Measurements from ENCODE around the genes KPTN, KDELR1, KCNJ14 and NTN5.

DNA sequence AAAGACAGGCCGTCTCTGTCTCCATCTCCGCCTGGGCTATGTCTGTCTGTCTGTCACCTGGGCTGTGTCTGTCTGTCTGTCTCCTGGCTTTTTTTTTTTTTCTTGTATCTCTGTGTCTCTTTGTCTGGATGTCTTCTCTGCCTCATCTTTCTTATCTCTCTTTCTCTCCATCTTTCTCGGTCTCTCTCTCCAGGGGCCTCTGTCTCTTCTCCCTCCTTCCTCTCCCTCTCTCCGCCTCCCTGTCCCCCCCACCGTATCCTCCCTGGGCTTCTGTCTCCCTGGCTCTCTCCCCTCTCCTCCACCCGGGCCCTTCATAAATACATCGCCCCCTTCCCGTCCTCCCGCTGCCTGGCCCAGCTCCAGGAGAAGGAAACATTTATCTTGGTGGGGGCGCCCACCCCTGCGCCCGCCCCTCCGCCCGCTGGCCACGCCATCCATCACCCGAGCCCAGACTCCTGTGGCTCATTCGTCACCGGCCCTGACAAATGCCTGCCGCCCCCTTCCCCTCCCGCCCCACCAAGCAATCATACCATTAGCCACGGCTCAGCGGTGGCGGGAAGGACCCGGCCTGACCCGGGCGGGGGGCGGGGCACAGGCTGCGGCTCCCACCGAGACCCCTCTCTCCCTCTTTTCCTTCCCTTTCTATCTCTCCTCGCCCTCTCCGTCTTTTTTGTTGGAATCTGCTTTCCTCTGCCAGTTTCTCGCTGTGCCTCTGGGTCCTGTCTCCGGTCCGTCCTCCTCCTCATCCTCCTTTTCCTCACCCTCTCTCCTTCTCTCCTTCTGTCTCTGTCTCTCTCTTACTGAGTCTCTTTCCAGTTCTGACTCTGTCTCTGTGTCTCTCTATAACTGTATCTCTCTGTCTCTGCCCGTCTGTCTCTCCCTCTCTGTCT is 2.6 kb upstream of the MEIS3 start:
- PRO-cap: unidirectional peak, minus-strand start at position 459 of the sequence

GRCh38 chr19:47483446-47484562 is at the start of gene KPTN:
KPTN (minus strand) TSS chr19:47484219.
- PRO-cap: bidirectional peak, plus-strand start at chr19:47484039, minus-strand start at chr19:47483747; bidirectional peak, plus-strand start at chr19:47484404, minus-strand start at chr19:47484219

DNA sequence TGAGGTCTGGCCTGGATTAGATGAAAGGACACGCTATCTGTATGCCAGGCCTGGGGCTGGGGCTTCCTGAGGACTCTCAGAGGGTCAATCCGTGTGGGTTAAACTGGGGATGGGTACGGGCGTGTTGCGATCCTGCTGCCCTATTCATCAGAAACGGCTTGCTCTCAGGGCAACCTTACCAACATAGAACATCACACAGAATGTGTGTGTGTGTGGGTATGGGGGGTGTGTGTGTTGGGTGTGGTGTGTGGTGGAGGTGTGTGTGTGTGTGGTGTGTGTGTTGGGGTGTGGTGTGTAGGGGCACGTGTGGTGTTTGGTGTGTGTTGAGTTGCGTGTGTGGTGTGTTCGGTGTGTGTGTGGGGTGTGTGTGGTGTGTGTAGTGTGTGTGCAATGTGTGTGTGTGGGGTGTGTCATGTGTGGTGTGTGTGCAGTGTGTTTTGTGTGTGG is 5.8 kb upstream of the KPTN start:
- PRO-cap: no peak

DNA sequence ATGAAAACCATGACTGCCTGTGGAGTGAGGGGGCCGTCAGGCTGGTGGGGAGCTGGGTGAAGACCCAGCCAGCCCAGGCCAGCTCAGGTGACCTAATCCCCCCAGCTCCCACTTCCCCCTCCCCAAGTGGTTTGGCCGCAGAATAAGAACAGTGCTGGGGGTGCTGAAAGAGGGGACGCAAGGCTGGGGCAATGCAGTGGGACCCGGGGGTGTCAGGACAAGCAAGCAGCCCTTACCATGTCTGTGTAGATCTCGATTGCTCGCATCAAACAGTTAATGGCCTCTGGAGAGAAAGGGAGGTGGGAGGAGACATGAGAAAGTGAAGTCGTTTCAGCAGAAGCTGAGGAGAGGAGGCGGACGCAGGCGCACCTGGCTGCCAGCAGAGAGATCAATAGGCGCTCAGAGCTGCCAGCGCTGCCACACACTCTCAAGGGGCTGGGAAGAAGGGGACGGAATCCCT is 11.3 kb upstream of the KPTN start:
- PRO-cap: no peak

DNA sequence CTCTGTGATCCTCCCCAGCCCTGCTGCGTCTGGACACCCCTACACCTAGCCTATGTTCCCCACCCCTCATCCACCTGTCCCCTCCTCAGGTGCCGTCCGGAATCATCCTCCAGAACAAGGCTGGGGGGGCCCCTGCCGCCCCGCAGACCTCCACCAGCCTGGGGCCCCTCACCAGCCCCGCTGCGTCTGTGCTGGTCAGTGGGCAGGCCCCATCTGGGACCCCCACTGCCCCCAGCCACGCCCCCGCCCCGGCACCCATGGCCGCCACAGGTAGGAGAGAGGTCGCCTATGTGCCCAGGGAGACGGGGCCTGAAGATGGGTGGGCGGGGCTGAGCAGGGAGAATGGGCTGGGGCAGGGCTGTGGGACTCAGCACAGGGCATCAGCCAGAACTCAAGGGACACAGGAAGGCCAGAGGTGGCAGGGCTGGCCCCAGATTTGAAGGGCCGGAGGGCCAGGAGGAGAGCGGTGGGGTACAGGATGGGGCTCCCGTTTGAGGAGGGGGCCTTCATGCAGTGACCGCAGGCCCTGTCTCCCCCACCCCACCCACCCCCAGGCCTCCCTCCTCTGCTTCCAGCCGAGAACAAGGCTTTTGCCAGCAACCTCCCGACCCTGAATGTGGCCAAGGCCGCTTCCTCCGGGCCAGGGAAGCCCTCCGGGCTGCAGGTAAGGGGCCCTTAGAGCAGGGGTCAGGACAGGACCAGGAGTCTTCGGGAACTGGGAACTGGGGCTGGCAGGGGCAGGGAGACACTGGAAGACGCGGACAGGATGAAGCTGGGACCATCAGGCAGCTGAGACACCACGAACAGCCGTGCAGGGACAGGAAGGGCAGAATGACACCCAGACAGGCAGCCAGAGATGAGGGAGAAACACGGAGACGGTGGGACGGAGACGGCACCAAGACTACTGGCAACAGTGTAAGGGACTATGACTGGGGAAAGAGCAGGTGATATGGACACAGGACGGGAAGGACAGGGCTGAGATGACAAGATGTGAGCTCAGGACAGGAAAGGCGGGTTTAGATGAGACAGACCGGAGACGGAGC is 18.1 kb upstream of the EHD2 start:
- PRO-cap: no peak

DNA sequence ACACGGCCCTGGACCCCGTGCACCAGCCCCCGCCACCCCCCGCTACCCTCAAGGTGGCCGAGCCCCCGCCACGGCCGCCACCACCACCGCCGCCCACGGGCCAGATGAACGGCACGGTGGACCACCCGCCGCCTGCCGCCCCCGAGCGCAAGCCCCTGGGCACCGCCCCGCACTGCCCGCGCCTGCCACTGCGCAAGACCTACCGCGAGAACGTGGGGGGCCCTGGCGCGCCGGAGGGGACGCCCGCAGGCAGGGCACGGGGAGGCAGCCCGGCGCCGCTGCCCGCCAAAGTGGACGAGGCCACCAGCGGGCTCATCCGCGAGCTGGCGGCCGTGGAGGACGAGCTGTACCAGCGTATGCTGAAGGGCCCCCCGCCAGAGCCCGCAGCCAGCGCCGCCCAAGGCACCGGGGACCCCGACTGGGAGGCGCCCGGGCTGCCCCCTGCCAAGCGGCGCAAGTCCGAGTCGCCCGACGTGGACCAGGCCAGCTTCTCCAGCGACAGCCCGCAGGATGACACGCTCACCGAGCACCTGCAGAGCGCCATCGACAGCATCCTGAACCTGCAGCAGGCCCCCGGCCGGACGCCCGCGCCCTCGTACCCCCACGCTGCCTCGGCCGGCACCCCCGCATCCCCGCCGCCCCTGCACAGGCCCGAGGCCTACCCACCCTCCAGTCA is 11.4 kb upstream of the EHD2 start:
- PRO-cap: no peak

DNA sequence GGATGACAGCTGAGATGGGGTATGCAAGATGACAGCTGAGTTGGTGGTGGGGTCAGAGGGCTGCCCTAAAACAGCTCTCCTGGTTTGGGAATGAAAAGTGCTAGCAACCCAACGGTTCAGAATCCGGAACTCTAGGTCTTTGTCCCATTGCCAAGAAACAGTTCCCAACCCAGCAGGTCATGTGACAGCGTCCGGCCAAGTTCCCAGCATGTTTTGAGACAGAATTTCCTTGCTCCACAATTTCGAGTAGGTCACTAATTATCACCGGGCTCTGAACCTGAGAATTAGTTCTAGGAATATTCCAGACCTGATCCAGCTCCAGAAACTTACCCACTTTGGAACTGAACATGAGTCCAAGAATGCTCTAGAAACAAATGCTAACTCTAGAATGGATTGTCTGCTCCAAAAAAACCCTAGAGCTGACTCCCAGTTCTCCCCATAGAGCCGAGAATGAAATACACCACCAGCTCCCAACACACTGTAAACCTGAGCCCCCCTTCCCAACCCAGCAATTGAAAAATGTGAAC is 3.5 kb downstream of the SELENOW start:
- PRO-cap: no peak

GRCh38 chr19:47865188-47865670 is 6.2 kb downstream of the TPRX2 start:
- PRO-cap: no peak

GRCh38 chr19:48031928-48032290 is 12.0 kb downstream of the CABP5 start:
- PRO-cap: no peak

- PRO-cap: no peak
Observed at GRCh38 chr19:48256818-48257213, 1.1 kb upstream of the CARD8 start.

- PRO-cap: unidirectional peak, plus-strand start at chr19:48363254; unidirectional peak, plus-strand start at chr19:48363610; bidirectional peak, plus-strand start at chr19:48363695, minus-strand start at chr19:48363676
Observed at GRCh38 chr19:48362990-48363759, 565 bp downstream of the TMEM143 start.

DNA sequence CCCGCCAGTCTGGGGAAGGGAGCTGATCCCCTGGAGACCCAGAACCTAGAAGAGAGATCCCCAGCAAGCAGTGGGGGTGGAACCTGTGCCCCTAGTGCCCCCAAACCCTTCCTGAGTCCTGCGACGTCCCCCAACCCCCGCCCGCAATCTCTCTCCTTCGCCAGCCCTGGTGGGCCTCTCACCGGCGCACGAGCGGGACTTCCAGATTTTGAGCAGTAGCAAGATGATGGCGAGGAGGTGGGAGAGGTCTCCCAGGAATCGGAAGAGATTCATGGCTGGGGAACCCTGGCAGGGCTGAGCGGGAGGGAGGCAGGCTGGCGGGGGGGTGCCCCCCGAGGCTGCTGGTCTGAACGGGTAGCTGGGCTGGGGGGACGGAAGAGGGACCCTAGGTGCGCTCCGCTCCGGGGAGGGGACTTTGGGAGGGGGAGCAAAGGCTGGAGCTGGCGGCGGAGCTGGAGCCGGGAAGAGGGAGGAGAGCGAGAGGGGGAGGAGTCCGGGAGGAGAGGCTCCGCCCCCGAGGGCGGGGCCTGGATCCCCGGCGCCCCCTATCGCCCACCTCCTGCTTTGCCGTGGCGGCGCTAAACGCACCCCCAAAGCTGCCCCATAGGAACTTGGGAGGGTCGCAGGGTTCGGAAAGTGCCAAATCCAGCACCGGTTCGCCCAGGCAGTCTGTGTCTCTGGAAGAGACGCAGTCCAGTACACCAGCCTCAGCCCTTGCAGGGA is at the start of gene KDELR1:
KDELR1 (minus strand) TSS at position 466 of the 723 bp plus-strand sequence.
- PRO-cap: bidirectional peak, plus-strand start at position 215 of the sequence, minus-strand start at position 210 of the sequence; unidirectional peak, minus-strand start at position 466 of the sequence

- PRO-cap: no peak
Observed at GRCh38 chr19:48452226-48452660, 3.1 kb upstream of the KCNJ14 start.

DNA sequence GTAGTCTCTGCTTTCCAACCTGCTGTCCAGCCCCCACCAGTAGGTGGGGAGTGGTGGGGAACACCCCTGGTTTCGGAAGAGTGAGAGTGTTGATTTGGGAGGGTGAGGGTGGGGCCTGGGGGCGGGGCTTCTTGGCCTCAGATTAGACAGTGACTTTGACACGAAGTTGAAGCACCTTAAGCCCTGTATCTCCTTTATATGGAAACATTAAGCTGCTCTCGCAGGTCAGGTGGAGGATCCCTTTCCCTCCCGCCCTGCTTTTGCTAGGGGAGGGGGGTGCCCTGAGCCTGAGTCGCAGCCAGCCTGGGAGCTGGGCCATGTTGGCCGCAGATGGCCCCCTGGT is at the start of gene KCNJ14:
KCNJ14 (plus strand) TSS at position 290 of the 343 bp plus-strand sequence.
- PRO-cap: no peak

- PRO-cap: no peak
Observed at GRCh38 chr19:48481904-48482750, 13.0 kb downstream of the CYTH2 start.

DNA sequence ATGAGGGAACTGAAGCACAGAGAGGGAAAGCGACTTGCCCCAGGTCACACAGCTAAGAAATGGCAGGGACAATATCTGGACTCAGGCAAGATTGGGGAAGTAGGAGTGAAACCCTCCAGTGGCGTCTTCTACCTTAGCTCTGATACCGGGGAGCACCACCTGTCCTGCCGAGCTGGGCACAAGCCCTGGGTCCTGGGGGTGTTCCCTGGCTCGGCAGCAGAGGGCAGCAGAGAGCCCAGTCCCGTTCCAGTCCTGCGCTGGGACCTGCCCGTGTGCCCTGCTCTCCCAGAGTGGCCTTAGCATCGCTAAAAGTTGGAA is 20.5 kb downstream of the CYTH2 start:
- PRO-cap: no peak

DNA sequence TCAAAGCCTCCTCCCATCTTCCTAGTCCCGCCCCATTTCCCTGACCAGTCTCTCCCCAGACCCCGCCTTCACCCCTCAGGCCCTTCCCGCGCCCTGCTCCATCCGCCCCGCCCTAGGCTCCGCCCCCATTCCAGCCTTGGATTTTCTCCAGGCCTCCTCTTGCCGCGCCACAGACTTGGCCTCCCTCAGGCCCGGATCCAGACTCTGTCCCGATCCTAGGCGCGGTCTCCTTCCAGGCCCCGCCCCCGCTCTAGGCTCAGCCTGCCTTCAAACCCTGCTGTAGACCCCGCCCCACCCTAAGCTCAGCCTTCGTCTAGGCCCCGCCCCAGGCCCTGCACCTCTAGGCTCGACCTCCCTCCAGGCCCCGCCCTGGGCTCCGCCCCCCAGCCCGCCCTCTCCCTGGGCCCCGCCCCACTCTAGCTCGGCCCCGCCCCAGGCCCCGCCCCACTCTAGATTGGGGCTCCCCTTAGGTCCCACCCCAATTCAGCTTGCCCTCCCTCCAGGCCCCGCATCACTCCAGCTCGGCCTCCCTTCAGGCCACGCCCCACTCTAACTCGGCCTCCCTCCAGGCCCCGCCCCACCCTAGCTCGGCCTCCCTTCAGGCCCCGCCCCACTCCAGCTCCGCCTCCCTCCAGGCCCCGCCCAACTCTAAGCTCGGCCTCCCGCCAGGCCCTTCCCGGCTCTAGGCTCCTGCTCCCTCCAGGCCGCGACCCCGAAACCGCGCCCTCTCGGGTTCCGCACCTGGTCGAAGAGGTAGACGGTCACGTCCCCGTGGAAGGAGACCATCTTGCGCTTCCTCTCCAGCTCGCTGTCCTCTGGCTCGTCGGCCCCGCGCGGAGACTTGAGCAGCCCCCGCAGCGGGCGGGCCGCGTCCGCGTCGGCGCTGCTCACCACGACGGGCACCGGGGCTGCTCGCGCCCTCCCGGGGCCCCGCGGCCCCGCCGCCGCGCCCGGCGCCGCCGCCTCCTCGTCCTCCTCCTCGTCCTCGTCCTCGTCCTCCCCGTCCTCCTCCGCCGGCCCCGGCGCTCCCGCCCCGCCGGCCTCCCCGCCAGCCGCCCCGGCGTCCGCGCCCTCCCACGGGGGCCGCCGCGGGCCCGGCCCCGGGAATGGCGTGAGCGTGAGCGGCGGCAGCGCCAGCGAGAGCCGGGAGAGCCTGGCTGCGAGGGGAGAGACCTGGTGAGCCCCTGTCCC is 18.3 kb downstream of the LMTK3 start:
- PRO-cap: unidirectional peak, plus-strand start at position 651 of the sequence; unidirectional peak, plus-strand start at position 726 of the sequence; unidirectional peak, minus-strand start at position 985 of the sequence

GRCh38 chr19:48635986-48636763 is 1.0 kb downstream of the DBP start:
- PRO-cap: no peak

DNA sequence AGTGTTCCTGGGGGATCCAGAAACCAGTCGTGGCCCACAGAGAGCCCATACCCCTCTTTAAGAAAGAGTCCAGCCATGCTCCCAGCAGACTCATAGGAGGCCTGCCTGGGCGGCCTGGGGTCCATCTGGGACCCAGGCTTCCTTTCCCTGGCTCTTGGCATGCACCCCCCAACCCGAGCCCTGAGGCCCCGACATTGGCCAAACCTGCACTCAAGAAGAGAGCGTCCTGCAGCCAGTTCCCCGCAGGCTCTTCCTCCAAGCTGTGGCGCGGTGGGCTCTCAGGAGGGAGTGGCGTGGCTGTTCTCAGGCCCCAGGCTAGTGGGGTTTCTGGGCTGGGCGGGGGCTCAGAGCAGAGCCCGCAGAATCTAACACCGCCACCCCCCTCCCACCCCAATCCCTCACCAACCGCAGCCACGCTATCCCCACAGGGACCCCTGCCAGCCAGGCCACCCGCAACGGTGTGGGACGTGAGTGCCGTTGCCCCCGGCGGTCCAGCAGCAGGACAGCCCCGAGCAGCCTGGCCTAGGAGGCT is at the start of gene NTN5:
NTN5 (minus strand) TSS at position 290 of the 532 bp plus-strand sequence.
- PRO-cap: no peak

DNA sequence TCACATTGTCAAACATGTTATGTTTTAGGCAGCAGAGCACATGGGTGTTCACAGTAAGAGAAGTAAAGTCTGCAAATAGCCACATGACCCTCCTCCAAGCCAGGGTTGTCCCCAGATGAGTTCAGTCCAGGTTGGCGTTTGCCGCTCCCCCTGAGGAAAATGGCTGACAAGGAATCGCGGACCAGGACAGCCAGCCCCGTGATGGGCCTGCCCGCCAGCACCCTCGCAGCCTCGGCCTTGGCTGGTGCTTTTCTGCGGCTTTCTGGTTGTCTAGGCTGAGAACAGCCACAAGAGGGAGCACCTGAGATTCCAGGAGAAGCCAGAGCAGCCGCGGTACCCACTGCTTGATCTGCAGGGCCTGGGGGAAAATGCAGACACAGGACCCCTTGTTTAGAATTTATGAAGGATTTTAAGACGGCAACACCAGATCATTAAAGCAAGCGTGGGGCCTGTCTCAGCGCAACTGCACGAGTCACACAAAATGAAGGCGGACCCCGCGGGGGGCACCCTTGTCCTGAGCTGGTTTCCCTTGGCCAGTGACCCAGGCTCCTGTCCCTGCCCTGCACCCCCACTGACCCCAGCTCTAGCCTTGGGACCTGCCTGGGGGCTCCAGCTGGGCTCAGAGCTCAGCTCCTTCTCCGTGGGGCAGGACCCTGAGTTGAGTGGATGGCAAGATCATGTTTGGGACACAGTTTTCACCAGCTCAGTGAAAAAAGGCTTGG is 2.6 kb upstream of the NTN5 start:
- PRO-cap: bidirectional peak, plus-strand start at position 333 of the sequence, minus-strand start at position 239 of the sequence